ENCODE measurements around the genes TLL2 and ARHGAP19.

GRCh38 chr10:96513462-96514428 lies at the start of gene TLL2:
TSS of gene TLL2 (minus strand) at chr10:96513926.
- RRBS = 1% methylated on average over 40 of the region's 84 CpGs

GRCh38 chr10:96551206-96551491 lies 35.7 kb downstream of the TM9SF3 start:
- RRBS = no CpG with 5 or more reads among the region's 1 CpG

DNA sequence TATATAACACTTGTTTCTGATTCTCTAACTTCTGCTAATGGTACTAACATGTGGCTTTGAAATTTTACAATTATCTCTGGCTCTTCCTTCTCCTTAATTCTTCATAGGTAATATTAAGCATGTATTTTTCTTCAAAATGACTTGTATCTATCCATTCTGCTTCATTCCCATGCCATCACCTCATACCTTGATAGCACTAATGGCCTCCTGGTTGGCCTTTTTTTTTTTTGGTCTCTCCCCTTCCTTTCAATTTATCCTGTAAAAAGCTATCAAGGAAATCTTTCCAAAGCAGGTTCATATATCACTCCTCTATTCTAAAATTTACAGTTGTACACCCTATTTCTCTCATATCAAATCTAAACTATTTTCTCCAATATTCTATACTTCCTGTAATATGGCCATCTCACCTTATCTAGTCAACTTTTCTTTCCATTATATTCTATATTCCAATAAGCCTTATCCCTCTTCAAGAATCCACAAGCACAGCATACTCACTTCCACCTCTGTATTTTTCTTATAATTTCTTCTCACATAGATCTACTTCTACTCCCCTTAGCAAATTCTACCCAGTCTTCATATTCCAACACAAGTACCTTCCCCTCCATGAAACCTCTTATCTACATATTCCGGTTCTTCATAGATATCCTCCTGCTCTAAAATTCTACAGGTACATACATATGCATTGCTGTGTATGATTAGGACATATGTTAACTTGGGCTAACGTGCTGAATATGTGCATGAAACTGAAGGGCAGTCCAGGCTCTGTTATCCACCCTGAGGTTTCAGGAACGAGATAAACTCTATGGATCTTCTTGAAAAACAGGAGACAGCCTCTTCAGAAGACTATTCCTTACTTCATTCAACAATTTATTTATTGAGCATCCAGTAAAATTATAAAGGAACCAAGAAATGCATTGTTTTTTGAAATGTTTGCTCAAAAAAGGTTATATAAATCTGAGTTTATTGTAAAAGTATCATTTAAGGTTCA lies 31.7 kb downstream of the TM9SF3 start:
- RRBS = no CpG with 5 or more reads among the region's 3 CpGs

DNA sequence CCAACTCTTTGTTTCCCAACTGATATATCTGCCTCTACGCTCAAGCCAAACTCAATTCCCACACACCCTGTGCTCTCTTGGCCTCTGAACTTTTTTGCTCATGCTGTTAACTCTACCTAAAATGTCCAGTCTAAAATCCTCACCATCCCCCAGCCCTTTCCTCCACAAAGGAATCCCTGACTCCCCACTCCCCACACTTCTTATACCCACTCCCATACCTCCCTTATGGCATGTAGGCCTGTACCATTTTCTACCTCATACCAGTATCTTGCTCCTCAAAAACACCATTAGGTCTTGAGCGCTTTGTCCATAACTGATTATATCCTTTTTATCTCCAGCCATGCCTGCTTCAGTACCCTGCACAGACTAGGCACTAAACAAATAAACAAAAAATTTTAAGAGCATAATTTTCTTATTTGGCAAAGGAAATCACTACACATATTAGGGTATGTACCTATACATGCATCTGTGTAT lies 19.3 kb downstream of the TM9SF3 start:
- RRBS = no CpG with 5 or more reads among the region's 2 CpGs

DNA sequence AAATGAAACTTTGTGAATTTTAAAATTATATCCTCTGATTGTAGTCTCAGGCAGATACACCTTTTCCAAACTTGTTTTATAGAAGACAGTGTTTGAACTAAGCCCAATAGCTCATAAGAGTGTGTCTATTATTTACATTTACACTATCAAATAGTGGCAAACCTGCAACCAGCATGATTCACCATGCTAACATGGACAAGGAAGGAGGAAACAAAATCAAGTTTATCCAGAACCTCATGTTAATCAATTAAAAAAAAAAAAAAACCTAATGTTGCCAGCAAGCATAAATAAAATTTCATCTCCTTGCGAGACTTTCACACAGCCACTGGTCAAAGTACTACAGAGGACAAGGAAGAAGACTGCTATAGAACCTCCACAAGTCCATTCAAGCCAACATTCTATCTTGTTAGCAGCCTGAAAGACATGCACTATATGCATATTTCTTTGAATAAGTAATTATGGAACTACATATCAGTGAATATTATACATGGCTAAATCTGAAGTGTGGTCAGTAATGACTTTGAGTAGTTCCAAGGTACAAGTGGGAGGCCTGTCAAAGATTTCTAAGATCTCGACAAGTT lies 9.7 kb downstream of the TM9SF3 start:
- RRBS = no CpG with 5 or more reads among the region's 2 CpGs

- RRBS = 1% methylated on average over 4 of the region's 17 CpGs
Measured at GRCh38 chr10:96585922-96586422, 840 bp downstream of the TM9SF3 start.

GRCh38 chr10:96588707-96589144 lies 1.9 kb upstream of the TM9SF3 start:
- RRBS = no CpG with 5 or more reads among the region's 2 CpGs

DNA sequence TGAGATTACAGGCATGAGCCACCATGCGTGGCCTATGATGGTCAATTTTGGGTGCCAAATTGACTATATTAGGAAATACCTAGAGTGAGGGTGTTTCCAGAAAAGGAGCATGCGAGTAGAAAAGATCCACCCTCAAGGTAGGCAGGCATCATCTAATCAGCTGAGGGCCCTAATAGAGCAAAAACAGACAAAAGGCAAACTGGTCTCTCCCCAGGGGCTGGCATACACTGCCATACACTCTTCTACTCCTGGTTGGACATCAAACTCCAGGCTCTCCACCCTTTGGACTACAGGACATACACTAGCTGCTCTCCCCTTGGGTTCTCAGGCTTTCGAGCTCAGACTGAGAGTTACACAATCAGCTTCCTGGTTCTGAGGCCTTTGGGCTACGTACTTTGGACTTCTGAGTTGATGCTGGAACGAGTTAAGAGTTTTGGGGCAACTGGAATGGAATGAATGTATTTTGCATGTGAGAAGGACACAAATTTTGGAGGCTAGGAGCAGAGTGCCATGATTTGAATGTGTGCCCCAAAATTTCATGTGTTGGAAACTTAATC lies 50.9 kb upstream of the TM9SF3 start:
- RRBS = no CpG with 5 or more reads among the region's 5 CpGs

DNA sequence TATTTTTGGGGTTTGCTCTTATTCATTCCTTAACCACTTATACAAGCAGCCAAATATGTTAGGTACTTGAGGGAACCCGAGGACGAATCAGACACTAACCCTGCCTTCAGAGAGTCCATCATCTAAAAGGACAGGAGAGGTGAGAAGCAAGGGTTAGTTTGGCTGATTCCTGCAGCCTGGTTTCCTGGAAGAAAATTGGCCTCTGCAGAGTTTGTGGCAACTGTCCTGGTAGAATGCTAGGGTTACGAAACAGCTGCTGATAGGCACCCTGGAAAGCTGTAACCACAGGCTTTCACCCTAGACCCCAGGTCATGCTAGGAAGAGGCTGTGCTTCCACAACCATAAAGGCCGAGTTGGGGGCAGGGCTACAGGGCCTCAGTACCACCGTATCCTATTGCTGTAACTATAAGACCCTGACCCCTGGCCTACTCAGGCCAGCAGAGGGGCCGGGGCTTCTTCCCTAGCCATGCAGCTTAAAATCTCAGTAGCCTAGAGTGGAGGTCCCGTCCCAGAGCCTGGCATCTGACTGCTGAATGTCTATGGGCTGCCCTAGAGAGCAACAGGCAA lies 62.1 kb downstream of the PIK3AP1 start:
- RRBS = no CpG with 5 or more reads among the region's 7 CpGs

GRCh38 chr10:96663740-96664225 lies 56.5 kb downstream of the PIK3AP1 start:
- RRBS = no CpG with 5 or more reads among the region's 1 CpG

DNA sequence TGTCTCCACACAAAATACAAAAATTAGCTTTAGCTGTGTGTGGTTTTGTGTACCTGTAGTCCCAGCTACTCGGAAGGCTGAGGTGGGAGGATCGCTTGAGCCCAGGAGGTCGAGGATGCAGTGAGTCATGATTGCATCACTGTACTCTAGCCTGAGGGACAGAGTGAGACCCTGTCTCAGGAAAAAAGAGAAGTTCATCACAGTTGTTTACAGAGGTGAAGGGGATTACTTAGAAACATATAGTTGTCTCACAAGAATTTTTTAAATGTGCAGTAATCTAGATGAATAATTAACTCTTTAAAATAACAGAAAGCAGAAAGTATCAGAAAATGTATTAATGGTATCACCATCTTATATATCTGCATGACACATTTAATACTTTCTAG lies 8.9 kb downstream of the LCOR start:
- RRBS = no CpG with 5 or more reads among the region's 3 CpGs

GRCh38 chr10:96898440-96899055 lies 66.5 kb downstream of the LCOR start:
- RRBS = no CpG with 5 or more reads among the region's 3 CpGs

- RRBS = no CpG with 5 or more reads among the region's 2 CpGs
Measured at GRCh38 chr10:96906968-96907706, 75.0 kb downstream of the LCOR start.

DNA sequence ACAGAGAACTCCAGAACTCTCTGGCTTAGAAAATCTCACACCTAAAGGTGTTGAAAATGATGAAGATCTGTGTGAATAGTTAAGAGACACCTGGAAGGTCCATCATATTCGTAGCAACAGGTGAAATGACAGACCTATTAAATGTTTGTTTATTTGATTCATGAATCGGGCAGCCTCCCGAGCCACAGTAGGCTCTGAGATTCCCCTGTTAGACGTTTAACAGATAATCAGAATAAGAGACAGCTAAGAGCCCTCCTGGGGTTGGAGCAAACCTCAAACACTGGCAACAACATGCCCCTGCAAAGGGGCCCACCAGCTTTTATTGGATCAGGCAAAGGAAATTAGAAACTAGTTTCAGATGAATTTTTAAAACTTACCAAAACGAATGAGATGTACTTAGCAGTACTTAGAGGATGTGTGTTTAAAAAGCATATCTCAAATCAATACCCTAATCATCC lies 103.8 kb downstream of the LCOR start:
- RRBS = no CpG with 5 or more reads among the region's 5 CpGs

DNA sequence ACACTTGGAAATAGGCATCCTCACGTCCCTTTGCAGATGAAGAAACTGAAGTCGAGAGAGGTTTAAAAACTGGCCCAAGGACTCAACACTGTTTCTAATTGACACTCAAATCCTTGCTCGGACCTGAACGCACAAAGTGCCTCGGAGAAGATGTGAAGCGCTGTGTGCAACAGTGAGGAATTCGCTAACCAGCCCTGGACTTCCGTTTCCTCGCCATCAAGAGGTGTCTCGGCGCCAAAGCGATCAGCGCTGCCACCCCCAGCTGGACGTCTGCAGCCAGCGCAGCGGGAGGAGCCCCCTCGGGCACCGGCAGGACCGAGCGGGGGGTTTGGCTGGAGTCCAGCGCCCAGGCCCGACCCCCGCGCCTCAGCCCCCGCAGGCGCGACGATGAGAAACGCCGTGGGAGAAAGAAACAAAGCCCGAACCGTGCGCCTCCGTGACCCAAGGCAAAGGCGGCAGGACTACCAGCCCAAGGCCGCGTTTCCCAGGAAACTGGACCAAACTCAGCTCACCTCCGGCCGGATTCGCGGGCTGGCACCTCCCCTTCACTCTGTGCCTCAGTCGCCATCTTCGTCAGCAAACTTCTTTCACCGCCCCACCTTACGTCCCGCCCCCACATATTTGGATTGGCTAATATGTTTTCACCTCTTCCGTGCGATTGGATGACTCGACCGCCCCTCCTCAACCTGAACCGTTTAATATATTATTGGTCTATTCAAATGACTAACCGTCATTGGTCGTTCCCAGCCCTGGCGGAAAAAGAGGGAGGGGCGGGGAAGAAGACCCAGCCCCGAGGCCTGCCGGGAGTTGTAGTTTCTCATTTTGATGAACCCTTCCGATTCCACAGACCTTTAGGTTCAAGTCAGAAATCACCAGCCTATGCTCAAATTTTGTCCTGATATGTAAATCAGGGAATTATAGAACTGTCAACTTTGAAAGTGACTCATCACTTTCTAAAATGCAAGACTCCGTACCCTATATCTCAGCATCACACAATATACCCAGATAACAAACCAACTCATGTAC lies at the start of gene ARHGAP19:
TSS of gene ARHGAP19 (minus strand) at position 578 of the 1,026 bp plus-strand sequence.
- RRBS = no CpG with 5 or more reads among the region's 59 CpGs

GRCh38 chr10:97302163-97302951 lies 9.9 kb upstream of the ARHGAP19 start:
- RRBS = no CpG with 5 or more reads among the region's 12 CpGs

- RRBS = no CpG with 5 or more reads among the region's 10 CpGs
Measured at GRCh38 chr10:97308237-97308871, 10.7 kb upstream of the FRAT1 start.

DNA sequence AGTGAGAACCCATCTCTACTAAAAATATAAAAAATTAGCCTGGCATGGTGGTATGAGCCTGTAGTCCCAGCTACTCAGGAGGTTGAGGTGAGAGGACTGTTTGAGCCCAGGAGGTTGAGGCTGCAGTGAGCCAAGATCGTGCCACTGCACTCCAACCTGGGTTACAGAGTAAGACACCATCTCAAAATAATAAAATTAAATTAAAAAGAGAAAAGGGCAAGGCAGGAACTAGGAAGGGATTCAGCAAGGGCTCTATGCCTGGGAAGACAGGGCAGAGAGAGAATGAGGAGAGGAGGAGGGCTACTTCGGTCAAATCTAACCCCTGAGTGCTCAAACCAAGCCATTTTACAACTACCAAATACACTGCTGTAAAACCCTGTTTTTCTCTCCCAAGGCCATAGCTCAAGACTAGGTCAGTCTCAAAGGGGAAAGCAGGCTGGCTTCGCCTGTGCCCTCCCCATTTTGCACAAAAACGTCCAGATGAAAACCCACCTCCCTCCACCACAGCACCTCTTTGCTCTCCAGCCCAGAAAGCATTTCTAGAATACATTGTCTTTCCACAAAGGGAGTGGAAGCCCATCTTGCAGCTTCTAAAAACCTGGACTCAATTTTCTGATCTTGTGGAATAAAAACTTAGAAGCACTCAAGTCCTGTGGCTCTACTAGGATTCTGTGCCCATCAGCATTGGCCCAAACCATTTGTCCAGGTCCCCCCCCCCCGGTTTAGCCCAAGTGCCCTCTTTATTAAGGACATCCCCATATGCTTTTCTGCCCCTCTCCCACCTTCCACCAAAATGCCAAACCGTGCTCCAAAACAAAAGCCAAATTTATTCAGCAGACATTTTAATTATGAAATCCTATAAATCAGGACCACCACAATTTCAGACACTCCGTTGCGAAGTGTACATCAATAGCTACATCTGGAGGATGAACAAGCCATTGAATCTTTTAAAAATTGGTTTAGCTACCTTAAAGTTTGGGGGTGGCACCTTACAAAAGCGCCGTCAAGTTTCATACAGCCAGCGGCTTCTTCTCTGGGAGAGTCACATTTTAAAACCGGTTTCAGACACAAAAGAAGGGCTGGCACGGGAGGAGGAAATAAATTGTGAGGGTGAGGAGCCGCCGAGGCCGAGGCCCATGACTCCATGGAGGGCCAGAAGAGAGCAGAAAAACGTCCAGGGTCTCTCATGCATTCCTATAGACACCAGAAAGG lies 2.4 kb downstream of the FRAT2 start:
- RRBS = no CpG with 5 or more reads among the region's 17 CpGs

- RRBS = 93% methylated on average over 4 of the region's 12 CpGs
Measured at GRCh38 chr10:97408417-97408912, 7.3 kb upstream of the RRP12 start.

- RRBS = no CpG with 5 or more reads among the region's 31 CpGs
Measured at GRCh38 chr10:97426788-97427310, 858 bp downstream of the PGAM1 start.

Measured in retinal pigment epithelial cell (primary cell).